Hematopoietic multipotent progenitor cell (in vitro differentiated cells): ENCODE results near the gene CHSY3.

DNA sequence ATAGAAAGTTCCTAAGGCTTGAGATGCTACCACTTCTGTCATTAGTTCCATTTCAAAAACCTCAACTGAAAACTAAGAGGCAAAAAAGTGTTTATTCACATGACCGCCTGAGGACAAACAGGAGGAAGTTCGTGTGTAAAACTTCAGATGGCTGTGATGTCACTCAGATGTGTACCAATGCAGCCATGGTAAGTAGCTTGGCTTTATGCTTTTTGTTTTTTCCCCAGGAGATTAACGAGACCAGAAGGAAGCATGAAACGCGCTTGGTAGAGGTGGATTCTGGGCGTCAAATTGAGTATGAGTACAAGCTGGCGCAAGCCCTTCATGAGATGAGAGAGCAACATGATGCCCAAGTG, 33.0 kb downstream of the LMNB1 start:
- CAGE, long polyA plus RNA, result no peak

- CAGE, long polyA plus RNA, result no peak
Measured at GRCh38 chr5:126813910-126814336, 37.0 kb downstream of the LMNB1 start.

GRCh38 chr5:126886941-126887677, 110.2 kb downstream of the LMNB1 start:
- CAGE, long polyA plus RNA, result no peak

DNA sequence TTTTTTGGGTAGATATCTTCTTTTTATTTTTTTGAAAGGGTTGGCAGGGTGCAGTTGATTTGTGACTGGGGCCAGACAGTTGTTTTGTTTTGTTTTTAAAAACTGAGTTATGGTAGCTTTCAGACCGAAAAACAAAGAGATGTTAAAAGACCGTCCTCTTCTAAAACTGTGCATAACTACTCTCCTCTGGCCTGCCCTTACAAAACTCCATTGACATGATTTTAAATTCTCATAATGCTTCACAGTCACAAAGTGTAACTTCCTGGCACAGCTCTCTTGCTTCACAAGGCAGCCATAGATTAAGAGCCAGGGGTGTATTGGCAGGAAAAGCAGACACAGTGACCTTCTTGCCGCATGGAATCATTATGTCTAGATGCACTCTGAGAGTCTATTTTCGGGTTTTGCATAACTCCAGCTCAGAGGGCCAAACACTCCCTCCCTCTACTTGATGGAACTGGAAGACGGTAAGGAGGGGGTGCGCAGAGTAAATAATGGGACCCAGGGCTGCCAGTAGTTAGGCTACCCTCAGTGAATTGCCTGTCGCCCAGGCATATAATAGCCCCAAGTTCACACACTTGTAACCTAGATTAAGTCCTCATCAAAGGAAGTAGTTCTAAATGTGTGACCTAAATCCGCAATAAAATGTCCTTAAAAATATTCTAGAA, 110.1 kb downstream of the MARCHF3 start:
- CAGE, long polyA plus RNA, result no peak

GRCh38 chr5:126961665-126962351, 68.5 kb downstream of the MARCHF3 start:
- CAGE, long polyA plus RNA, result no peak

DNA sequence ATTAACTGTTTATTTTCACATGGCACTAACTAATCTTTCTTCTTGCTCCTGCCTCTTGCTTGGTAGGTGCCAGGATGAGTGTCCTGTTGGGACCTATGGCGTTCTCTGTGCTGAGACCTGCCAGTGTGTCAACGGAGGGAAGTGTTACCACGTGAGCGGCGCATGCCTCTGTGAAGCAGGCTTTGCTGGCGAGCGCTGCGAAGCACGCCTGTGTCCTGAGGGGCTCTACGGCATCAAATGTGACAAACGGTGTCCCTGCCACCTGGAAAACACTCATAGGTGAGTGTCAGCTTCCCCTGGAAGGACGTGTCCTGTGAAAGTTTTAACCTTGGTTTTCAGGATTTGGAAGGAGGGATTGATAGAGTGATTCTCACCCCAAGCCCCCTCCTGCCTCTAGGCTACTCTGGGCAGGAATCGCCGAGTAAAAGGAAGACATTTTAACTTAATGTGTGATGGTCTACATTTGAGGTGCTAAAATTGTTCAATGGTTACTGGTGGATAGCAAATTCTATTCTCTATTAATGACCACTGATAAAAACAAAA, 107.0 kb upstream of the PRRC1 start:
- CAGE, long polyA plus RNA, result no peak

GRCh38 chr5:128090338-128091192, 7.0 kb downstream of the SLC12A2 start:
- CAGE, long polyA plus RNA, result no peak

GRCh38 chr5:128537158-128537733, 799 bp downstream of the FBN2 start:
- CAGE, long polyA plus RNA, result no peak

- CAGE, long polyA plus RNA, result no peak
Measured at GRCh38 chr5:128634091-128634613, 96.1 kb upstream of the FBN2 start.

DNA sequence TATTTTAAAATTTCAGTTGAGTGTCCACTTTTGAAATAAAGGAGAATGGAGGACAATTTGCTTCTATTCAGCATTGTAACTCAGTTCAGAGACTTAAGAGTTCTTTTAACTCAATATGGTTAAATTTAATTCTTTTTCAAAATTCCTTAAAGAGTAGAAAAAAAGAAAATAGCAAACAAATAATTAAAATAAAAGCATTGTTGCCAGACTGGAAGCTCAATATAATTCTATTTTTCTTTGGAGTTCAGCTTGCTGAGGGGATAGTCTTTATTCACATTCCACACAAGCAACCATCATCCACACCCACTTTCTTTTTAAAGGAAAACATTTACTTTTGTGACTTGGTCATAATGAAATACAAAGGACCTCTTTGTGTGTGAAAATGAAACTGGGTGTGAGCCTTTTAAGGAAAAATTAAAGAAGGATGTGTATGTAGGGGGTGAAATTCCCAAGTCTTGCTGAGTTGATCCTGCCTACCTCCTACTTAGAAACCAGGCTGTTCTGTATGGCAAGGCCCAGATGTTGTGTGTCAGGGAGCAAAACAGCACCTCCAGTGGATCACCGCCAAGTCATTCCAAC, 198.3 kb upstream of the FBN2 start:
- CAGE, long polyA plus RNA, result no peak

GRCh38 chr5:129015831-129016205, 50.5 kb downstream of the SLC27A6 start:
- CAGE, long polyA plus RNA, result no peak

GRCh38 chr5:129903597-129904586, at the start of gene CHSY3:
TSS of gene CHSY3 (plus strand) at chr5:129904465.
- CAGE, long polyA plus RNA, result no peak

DNA sequence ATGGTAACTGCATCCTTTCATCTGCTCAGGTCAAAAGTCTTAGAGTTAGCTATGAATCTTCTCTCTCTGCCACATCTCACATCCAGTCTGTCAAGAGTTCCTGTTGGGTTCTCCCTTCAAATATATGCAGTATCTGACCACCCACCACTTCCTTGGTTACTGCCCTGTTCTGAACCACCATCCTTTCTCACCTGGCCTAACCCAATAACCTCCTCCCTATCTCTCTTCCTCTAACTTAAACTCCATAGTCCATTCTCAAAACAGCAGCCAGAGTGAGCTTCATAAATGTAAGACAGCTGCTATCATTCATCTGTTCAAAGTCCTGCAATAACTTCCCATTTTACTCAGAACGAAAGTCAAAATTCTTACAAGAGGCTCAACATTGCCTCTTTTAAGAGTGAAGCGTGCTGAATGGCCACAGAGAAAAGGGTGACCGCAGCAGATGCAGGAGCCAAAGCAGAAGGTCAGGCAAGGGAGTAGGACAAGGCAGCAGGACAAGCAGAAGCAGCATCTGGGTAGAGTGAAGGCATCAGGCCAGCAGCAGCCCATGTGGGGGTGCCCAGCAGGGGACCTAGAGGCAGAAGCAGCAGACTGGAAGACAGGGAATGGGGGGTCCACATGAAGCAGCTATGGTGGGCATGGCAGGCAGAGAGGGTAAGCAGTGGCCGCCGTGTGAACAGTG, 39.3 kb upstream of the CDC42SE2 start:
- CAGE, long polyA plus RNA, result no peak

GRCh38 chr5:131264548-131265072, 757 bp downstream of the CDC42SE2 start:
- CAGE, long polyA plus RNA, result no peak

- CAGE, long polyA plus RNA, result no peak
Measured at GRCh38 chr5:131274277-131274736, 10.5 kb downstream of the CDC42SE2 start.

DNA sequence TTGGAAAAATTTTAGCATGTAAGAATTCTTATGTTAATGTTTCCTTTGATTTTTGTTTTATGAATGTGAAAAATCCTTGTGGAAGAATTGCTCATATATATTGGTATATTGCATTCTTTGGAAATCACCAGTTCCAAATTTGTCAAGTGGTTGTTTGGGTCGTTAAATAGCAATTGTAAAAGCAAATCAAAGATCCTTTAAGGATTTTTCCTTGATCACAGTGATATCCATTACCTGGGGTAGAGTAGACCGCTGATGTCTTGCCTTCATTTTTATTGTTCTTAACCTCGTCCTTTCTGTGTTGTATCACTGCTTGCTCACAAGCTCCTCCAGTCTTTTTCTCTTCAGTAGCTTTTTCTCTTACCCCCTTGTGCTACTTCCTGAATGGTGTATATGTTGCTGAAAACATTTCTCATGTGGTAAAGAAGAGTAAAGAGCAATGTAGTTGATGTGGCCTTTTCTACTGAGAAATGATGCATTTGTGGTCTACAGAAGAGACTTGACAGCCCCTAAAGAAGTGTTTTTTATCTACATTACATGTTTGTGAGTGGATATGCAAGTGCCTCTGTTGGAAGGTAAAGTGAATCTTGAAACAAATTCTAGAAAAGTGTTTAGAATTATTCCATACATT, 17.2 kb downstream of the CDC42SE2 start:
- CAGE, long polyA plus RNA, result no peak

- CAGE, long polyA plus RNA, result no peak
Measured at GRCh38 chr5:131343030-131343982, 79.5 kb downstream of the CDC42SE2 start.

GRCh38 chr5:131344655-131345068, 80.8 kb downstream of the CDC42SE2 start:
- CAGE, long polyA plus RNA, result no peak

DNA sequence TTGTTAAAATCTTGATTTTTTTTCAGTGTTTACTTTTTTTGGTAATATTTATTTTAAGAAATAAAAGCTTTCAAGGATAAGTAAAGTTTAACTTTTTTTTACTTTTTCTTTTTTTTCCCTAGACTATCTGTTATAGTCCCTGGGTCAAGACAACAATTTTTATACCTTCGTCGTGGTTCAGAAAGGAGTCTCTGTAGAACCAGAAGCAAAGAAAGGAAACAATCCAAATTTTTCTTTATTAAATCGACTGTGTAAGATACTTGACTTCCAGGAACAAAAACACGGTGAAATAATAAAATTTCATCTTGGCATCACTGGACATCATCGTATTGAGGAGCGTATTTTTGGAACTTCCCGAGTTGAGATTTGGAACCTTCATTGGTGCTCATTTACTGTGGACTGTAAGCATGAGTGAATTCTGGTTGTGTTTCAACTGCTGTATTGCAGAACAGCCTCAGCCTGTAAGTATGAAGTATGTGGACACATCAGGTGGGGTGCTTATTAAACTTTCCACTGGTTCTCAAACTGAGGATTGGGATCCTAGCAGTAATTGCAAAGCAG, 95.3 kb downstream of the CDC42SE2 start:
- CAGE, long polyA plus RNA, result no peak

GRCh38 chr5:131382879-131383447, 119.1 kb downstream of the CDC42SE2 start:
- CAGE, long polyA plus RNA, result no peak